Neural progenitor cell (in vitro differentiated cells): ENCODE measurements around a stretch of chr18.

DNA sequence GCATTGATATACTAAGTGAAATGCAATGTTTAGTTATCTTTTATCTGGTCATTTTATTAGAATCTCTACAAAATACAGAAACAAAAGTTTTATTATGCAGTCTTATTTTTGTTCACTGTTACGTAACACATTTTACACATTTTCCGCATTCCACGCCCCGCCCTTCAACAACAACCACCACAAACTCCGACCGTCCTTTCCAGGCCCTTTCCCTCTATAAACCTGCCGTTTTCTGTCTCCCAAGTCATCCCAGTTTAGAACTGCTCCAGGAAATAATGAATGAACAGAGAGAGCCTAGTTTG is 479 bp upstream of the RIOK3 start:
- RAMPAGE, long total RNA = no peak

DNA sequence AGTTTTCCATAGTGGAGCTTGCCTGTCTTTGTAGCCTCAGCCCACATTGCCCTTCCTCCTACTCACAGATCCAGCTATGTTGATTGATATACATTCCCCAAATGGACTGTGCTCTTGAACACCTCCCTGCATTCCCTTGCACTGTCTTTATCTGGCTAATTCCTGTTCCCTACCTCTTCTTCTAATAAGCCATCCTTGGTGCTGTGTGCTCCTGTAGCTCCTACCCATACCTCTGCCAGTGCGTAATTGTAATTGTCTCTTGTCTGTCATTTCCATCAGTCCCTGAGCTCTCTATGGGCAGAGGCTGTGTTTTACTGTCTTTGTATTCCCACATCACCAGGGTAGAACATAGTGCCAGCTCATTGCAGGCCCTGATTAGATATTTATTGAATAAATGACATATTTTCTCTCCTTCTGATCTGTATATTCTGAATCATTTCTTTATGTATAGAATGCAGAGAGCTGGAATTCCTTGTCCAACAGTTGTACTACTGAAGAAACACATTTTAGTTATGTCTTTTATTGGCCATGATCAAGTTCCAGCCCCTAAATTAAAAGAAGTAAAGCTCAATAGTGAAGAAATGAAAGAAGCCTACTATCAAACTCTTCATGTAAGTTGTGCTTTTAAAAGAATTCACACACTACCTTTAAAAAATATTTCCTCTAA is 21.5 kb downstream of the RIOK3 start:
- RAMPAGE, long total RNA = no peak

GRCh38 chr18:23663390-23663666 is 617 bp upstream of the ANKRD29 start:
- RAMPAGE, long total RNA = no peak

DNA sequence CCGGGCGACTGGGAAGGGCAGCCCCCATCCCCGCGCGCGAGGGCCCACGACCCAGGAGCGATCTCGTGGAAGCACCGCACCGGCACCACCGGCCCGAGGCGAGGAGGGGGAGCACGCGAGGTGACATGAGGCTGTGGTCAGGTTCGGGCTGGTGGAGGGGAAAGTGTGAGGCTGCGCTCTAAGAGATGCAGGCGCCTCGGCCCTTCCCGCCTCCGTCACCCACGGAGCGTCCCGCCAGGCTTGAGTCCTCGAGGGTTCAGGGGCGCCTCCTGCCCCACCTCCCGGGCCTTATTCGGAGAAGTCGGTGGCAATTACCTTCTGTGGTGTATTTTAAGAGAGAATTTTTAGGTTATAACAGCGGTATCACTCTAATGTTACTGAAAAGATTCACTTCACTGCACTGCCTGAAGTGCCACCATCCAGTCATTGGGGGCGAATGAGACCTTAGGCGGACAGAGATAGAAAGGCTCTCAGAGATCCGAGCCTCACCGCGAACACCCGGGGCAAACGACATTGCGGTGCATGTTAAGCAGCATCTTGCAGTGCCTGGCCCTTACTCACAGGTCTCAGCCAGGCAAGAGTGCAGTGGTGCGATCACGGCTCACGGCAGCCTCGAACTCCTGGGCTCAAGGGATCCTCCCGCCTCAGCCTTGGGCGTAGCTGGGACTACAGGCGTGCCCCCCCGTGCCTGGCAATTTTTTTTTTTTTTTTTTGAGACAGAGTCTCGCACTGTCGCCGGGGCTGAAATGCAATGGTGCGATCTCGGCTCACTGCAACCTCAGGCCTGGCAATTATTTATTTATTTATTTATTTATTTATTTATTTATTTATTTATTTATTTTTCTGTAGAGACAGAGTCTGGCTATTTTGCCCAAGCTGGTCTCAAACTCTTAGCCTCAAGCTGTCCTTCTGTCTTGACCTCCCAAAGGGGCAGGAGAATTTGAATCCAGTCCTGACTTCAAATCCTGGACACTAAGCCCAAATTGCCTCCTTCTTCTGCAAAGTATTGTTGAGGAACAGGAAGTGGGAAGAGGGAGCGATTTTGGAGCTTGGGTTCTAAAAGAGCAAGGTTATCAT is 1.2 kb downstream of the LAMA3 start:
- RAMPAGE, long total RNA = no peak

DNA sequence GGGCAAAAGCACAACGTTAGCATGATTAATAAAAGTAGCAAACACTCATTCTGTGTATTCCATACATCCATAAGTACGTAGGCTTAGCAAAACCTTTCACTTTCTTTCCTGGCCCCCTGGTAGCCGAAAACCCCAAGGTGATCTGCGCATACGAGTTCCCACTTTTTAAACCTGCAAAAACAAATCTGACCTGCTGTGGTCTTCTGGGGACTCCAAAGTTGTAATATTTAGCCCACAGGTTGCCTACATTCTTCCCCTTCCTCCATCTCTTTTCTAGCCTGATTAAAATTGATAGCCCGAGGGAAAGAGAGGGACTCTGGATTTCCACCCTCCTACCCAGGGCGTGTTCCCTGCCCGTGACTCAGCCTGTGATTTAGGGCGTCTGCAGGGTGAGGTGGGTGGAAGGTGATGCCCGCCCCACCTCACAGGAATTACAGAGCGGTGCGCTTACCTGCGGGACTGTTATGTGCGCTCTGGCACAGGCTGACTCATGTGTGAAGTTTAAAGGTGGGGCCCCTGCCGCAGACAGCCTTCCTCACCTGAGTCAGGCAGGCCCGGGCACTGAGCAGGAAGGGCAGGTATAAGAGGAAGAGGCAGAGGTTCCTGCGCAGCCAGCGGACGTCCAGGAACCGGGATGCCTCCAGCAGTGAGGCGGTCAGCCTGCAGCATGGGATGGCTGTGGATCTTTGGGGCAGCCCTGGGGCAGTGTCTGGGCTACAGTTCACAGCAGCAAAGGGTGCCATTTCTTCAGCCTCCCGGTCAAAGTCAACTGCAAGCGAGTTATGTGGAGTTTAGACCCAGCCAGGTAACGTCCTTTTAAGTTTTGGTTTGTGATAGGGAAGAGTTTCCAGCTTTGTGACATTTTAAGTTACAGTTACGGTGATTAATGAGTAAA is 141.9 kb upstream of the TTC39C start:
- RAMPAGE, long total RNA = no peak

DNA sequence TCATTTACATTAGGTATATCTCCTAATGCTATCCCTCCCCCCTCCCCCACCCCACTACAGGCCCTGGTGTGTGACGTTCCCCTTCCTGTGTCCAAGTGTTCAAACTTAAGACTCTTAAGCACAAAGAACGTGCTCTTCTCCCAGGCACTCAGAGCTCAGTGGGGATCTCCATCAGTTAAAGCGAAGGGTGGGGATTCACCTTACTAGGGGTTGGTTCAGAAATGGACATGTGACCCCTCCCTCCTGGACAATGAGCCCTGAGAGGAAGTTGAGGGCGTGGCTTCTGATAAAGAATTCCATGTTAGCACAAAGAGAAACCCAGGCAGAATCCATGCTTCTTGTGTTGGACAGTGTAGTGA is 78.2 kb upstream of the TTC39C start:
- RAMPAGE, long total RNA = no peak

DNA sequence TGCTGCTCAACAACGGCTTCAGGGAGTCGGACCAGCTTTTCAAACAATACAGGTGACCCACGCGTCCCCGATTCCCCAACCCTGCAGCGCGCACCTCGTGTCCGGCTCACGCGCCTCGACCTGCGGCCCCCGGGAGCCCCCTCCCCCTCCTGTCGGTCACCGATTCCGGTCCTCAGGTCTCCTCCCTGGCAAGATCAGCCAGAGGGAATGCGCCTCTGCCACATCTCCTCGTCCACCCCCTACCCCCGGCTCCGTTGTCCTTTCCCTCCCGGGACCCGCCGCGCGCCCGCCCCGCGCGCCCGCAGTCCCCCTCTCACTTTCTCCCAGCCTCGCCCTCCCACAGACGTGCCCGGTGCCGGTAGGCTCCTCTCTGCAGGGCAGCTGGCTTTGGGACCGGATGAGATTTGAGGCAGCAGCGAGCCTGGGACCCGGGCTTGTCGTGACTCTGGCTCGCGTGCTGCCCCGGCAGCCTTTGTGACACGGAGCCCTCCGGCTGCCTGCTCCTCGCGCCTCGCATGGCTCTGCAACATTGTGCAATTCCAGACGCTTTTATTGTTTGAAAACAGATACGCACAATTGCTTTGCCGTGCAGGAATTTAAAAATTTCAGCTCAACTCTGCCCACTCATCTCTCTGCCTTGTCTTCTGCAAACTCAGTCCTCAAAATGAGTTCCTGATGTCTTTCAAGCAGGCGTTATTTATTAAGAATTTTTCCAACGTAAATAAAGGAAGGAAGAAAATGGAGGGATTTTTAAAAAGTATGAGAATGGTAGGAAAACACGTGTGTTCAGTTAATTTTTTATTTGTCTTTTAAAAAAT is 642 bp downstream of the TTC39C start:
- RAMPAGE, long total RNA = no peak

- RAMPAGE, long total RNA = no peak
Measured at GRCh38 chr18:24071053-24071458, 56.5 kb downstream of the TTC39C start.

DNA sequence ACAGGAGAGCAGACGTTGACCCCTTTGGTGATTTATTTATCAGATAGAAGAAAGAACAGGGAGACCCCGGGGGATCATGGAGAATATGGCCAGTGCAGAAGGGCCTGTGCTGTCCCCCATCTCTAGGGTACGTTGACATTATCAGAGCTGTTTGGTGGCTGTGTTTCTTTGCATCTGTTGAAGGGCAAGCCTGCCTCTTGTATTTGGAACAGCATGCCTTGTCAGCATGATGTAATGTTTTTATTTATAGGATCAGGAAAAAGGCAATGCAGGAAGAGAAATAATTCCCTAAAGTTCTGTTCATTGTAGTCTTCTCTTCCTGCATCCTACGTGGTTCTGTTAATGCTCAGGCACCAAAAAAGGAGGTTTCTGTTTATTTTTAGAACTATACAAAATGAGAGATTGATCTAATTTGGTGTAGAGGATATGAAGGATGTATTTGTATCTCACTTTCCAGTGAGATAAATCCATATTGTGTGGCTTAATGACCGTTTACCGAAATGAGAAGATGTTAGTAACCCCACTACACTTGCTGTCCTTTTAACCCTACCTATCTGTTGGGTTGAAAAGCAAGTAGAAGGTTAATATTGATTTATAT is 49.7 kb upstream of the CABYR start:
- RAMPAGE, long total RNA = no peak

DNA sequence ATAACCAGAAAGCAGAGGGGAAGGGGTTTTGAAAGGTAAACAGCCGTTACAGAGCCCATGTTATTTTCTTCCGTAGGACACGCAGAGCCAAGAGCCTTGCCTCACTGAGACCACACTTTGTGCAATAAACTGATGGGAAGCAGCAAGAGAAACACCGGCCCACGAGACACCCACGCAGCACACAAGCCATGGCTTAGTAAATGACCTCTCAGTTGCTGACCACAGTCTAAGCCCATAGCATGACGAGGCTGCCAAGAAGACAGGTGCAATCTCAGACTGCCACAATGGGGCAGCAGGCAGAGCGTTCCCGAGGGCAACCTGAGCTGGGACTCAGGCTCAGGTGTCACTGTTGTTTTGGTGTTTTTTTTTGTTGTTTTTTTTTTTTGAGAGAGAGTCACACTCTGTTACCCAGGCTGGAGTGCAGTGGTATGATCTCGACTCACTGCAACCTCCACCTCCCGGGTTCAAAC is 59.7 kb downstream of the CABYR start:
- RAMPAGE, long total RNA = no peak

GRCh38 chr18:24362623-24363220 is 34.9 kb downstream of the OSBPL1A start:
- RAMPAGE, long total RNA = no peak

GRCh38 chr18:24987523-24987976 is 364.4 kb downstream of the ZNF521 start:
- RAMPAGE, long total RNA = no peak

GRCh38 chr18:25285935-25286557 is 65.9 kb downstream of the ZNF521 start:
- RAMPAGE, long total RNA = no peak

GRCh38 chr18:25503519-25504060 is 151.6 kb upstream of the ZNF521 start:
- RAMPAGE, long total RNA = no peak

DNA sequence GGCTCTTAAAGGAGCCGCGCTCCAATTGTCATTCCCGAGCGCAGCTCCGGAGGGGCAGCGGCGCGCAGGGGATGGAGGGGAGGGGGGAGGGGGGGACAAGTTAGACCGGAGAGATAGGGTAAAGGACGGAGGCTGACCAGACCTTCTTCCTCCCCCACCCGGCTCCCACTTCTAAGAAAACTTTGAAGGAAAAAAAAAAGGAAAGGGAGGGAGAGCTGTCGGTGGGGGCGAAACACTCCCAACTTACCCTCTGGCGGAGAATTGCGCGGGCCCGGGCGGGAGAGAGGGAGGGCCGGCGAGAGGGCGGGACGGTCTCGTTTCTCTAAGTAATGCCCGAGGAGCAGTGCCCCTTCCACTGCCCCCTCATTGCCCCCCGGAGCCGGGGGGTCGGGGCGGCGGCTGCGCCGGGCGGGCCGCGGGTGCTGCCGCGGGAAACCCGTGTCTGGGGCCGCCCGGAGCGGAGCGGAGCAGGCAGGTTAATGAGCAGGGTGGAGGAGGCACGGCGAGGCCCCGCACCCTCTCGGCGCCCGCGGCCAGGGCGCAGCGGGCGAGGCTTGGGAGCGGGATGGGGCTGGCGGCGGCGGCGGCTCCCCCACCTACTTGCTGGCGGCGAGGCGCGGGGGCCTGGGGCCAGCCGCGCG is 411 bp upstream of the KCTD1 start:
- RAMPAGE, long total RNA = no peak

- RAMPAGE, long total RNA = no peak
Measured at GRCh38 chr18:26550039-26550346, 1.6 kb upstream of the KCTD1 start.

DNA sequence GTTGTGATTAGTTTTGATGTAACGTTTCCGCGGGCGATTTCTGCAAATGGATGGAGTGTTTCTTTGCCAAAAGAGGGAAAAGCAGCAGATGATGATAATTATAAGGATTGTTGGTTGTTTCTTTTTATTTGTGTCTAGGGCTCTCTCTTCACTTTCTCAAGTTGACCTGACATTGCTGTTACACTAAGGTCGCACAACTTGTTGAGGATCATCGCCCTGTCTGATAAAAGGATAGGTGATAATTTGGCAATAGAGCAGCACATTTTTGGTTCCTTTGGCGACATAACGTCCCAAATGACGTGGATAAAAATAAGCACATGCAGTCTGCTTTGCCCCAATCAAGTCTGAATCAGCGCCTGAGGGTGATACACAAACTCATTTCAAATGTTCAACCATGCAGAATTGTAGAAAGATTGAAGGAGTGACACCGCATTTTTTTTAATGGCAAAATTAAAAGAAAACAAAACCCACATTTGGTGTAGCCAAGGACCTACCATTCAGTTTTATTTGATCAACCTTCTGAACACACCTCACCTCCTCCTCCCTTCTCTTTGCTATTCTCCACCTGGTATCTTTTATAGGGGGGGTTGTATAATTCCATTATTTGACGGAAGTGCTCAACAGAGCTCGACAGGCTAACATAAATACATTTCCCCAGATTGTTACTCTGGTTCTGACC is 109.6 kb upstream of the KCTD1 start:
- RAMPAGE, long total RNA = no peak

DNA sequence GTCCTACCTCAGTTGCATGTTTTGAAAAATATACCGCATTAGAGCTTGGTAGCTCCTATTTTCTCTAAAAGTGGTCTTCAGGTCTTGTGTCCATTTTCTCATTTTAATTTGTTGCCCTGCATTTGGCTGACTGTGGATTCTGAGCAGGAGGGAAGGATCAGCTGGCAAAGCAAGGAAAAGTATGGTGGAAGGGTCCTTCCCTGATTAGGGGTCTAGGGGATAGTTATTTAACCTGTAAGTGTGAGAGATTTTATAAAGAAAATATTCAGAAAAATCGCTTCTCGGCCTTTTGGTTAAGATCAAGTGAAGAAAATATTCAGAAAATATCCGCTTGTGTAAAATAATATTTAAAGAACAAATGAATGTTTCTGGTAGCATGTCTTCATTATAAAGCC is 149.5 kb upstream of the KCTD1 start:
- RAMPAGE, long total RNA = no peak

DNA sequence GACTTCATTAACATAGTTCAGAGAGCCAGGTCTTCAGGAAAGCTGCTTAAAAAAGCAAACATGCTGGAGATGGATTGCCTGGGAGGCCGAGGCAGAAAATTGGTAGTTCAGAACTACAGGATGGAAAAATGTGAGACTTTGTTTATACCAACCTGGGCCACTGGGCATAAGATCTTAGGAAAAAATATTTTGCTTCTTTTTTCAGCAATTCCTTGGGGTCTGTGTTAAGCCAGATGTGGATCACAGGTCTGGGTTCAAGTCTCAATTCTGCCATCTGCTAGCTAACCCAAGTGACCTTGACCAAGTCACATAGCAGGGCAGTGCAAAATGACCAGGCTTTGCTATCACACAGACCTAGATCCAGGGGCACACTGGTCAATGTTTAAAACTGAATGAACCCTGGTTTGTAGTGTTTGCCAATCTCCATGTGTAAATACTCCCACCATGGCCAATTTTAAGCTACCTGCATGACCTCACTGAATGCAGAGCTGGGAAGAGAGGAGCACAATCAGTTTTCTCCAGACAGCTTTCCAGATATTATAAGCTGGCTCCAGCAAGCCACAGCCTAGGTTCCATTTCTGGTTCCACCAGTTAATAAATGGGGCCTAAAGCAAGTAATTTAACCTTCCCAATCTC is 143.0 kb downstream of the CHST9 start:
- RAMPAGE, long total RNA = no peak

GRCh38 chr18:28127211-28127686 is 49.7 kb downstream of the CDH2 start:
- RAMPAGE, long total RNA = no peak